IMR-90 (cell line): ENCODE results near the genes SELENOF, GTF2B and GBP5.

DNA sequence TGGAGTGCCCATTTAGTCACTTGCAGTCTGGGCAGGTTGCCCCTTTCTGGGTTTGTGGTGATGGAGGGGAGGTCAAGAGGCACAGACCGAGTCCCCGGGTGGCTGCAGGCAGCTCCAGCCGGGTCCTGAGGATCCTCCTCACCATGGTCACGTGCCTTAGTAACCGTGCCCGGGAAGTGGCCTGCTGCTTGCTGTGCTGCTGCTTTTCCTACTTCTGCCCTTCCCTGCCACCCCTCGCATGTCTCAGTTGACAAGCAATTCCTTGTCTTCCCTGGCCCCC, 34.8 kb downstream of the CLCA1 start:
- RRBS = 20% methylated on average over 4 of the region's 7 CpGs
CAGE:
- cytosol, long polyA plus RNA = no peak
- long polyA plus RNA = no peak
- nucleus, long polyA plus RNA = no peak

DNA sequence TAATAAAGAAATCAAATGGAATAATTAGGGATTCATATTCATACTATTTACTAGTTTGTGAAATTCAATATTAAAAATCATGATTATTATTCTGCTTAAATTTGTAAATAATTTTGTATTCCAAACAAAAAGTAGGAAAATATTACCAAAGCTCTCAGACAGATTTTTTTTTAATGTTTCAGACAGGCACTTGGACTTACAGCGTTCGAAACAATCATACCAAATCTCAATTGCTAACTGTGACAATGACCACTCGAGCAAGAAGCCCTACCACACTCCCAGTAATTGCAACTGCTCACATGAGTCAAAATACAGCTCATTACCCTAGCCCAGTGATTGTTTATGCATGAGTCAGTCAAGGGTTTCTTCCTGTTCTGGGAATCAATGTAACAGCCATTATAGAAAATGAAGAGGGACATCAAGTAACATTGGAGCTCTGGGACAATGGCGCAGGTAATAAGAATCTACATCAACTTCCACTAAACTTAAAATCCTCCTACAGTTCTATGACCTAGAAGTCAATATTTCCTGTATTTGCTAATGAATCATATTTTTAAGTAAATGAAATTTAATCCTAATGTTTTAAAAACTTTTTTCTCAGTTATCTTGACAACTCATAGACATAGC, 56.1 kb upstream of the SH3GLB1 start:
- RRBS = no CpG with 5 or more reads among the region's 4 CpGs
CAGE:
- cytosol, long polyA plus RNA = no peak
- long polyA plus RNA = no peak
- nucleus, long polyA plus RNA = no peak

DNA sequence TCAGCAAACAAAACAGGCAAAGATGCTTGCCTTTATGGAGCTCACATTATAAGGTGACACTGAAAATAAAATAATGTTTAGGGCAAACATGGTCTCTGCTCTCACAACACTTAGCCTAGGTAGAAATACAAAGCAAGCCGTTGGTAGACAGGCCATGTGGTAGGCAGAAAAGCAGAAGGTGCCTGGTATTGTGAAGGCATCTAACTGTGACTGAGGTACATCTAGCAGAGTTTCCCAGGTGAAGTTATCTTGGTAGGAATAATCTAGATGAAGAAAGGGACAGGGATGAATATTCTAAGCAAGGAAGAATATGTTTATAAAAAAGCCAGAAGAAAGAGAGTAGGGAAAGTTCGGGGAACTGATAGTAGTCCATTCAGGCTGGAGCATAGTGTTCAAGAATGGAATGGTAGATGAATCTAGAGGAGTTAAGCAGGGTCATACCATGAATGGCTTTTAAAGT, 31.4 kb downstream of the SH3GLB1 start:
- RRBS = no CpG with 5 or more reads among the region's 2 CpGs
CAGE:
- cytosol, long polyA plus RNA = no peak
- long polyA plus RNA = no peak
- nucleus, long polyA plus RNA = no peak

- RRBS = no CpG with 5 or more reads among the region's 1 CpG
CAGE:
- cytosol, long polyA plus RNA = no peak
- long polyA plus RNA = no peak
- nucleus, long polyA plus RNA = no peak
Measured at GRCh38 chr1:86746022-86746379, 41.6 kb downstream of the SH3GLB1 start.

GRCh38 chr1:86860404-86860901, 53.5 kb downstream of the SELENOF start:
- RRBS = no CpG with 5 or more reads among the region's 1 CpG
CAGE:
- cytosol, long polyA plus RNA = no peak
- long polyA plus RNA = no peak
- nucleus, long polyA plus RNA = no peak

GRCh38 chr1:86913326-86914543, at the start of gene SELENOF:
TSS of gene SELENOF (minus strand) at chr1:86914126.
- RRBS = no CpG with 5 or more reads among the region's 53 CpGs
CAGE:
- cytosol, long polyA plus RNA = start-site peak on the minus strand at chr1:86914108-86914150, 1,294 and 2,685 reads in 2 replicates; start-site peak on the minus strand at chr1:86914325-86914349, 81 and 162 reads in 2 replicates
- long polyA plus RNA = start-site peak on the minus strand at chr1:86914105-86914146, 1,179 and 2,327 reads in 2 replicates; start-site peak on the minus strand at chr1:86914327-86914349, 72 and 152 reads in 2 replicates
- nucleus, long polyA plus RNA = start-site peak on the minus strand at chr1:86914109-86914131, 364 and 350 reads in 2 replicates; start-site peak on the minus strand at chr1:86914312-86914406, 45 and 29 reads in 2 replicates

DNA sequence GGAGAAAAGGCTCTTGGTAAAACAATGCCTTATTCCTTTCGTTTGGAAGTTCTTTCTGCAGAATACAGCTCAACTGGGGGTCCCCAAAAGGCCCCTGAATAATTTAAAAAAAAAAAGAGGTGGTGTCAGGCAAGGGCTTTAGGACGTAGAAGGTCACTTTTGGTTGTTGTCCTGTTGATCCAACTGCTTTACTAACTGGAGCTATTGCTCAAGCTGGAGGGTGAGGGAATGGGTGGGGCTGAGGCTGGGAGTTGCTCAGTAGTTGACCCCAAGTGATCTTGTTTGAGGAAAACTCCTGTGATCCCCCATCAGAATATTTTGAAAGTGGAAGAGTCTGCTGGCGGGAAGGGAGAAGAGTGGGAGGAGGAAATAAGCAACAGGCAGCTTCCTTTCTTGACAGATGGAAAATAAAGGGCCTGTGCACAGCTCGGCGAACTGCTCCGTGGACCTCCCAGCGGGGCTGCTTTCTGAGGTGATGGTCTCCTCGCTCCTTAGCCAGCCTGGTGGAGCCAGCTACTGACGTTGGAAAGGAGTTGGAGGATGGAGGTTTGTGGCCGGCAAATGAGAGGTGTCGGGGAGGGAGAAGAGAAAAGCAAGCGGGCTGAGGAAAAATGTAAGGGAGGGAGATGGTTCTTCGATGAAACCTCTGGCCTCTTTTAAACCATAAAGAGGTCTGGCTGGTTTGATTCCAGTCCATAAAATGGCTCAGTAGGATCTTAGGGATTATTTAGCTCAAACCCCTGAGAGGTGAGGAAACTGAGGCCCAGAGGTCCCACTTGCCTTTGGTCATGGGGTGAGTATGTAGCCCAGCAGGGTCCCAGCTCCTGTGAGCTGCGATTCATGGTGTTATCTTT, 199.0 kb upstream of the LMO4 start:
- RRBS = no CpG with 5 or more reads among the region's 14 CpGs
CAGE:
- cytosol, long polyA plus RNA = no peak
- long polyA plus RNA = no peak
- nucleus, long polyA plus RNA = no peak

DNA sequence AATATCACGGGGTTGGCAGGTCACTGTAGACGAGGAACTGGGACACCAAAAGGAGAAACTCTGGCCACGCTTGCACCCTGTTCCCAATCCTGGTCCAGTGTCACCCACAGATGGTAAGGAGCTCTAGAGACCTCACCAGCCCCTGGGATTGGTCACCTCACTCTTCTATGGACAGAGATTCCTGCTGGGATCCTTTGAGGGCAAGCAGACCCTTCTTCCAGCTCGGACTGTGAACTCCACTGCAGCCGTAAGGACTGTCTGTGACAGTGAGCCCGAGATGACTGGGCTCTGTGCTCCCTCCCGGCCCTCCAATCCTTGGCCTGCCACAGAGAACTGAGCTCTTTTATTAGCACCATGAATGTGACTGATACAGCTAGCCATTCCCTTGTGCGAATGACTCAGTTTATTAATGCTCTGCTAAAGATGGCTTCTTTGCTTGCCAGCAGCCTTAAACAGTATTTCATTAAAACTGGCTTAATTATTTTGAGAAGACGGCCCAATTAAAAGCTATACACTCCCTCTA, 194.7 kb upstream of the LMO4 start:
- RRBS = no CpG with 5 or more reads among the region's 9 CpGs
CAGE:
- cytosol, long polyA plus RNA = no peak
- long polyA plus RNA = no peak
- nucleus, long polyA plus RNA = no peak

DNA sequence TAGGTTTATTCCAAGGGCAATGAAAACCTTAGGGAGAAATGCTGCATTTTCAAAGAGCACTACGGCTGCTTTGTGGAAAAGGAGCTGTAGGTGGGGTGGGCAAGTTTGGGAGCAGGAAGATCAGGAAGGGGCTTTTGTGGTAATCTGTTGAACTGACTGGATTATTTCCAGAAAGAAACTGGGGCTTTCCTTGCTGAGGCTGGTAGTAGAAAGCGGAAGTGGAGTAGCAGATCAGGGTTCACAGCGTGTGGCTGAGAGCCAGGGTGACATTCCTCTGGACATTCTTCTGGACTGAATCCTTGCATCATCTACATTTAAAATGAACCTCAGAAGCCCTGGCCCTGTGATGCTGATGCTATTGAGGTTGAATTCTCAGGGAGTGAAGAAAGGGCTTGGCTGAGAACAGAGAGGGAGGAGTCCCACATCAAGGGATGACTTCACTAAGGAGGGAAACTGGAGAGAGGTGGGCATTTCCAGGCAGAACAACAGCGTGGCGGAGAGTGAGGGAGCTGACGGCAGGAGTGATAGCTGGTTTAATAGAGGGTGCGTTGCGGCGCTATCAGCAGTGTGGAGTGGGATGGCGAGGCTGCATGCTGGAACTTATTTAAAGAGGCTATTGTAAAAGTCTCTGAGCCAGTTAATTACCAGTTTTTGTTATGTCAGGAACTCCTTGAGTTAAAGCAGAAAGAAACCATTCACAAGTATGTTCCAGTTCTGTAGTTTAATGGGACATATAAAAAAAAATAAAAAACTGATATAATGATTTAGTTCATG, 102.3 kb upstream of the LMO4 start:
- RRBS = no CpG with 5 or more reads among the region's 10 CpGs
CAGE:
- cytosol, long polyA plus RNA = no peak
- long polyA plus RNA = no peak
- nucleus, long polyA plus RNA = no peak

GRCh38 chr1:87333555-87334180, 5.0 kb downstream of the LMO4 start:
- RRBS = no CpG with 5 or more reads among the region's 6 CpGs
CAGE:
- cytosol, long polyA plus RNA = no peak
- long polyA plus RNA = no peak
- nucleus, long polyA plus RNA = no peak

GRCh38 chr1:87334535-87335001, 5.9 kb downstream of the LMO4 start:
- RRBS = no CpG with 5 or more reads among the region's 21 CpGs
CAGE:
- cytosol, long polyA plus RNA = no peak
- long polyA plus RNA = no peak
- nucleus, long polyA plus RNA = no peak

DNA sequence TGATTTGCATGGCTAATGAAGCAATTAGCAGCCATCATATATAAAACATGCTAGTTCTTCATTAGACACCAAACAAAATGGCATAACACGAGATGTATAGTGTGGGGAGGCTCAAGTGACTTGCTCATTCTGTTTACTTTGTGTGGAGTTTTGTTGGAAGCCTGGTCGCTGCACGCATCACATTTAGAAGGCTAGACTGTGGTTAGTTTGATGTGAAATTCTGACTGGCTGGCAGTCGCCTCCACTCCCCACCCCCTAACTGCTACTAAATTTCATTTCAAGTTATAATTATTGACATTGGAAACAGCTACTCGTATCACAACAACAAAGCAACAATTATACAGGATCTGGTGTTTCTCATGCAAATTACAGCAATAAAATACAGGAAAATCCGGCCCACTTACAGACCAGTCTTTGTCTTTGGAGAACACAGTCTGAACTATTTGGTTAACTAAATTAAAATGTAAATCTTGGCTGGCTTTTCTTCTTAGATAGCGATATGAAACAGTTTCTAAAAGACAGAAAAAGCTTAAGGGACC, 356.1 kb downstream of the LMO4 start:
- RRBS = no CpG with 5 or more reads among the region's 7 CpGs
CAGE:
- cytosol, long polyA plus RNA = no peak
- long polyA plus RNA = no peak
- nucleus, long polyA plus RNA = no peak

DNA sequence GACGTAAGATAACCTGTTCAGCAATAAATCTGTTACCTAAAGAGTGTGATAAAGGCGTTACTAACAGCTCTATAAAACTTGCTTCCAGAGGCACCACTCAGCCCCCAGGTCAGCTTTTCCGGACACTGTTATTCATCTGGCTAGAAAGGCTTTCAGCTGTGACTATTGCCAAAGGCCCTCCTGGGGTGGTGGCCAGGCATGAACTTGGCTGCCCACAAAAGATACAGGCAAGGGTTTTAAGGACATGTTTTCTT, 639.4 kb downstream of the LMO4 start:
- RRBS = no CpG with 5 or more reads among the region's 3 CpGs
CAGE:
- cytosol, long polyA plus RNA = no peak
- long polyA plus RNA = no peak
- nucleus, long polyA plus RNA = no peak

GRCh38 chr1:88891087-88892317, at the start of gene GTF2B:
TSS of gene GTF2B (minus strand) at chr1:88891567.
- RRBS = 2% methylated on average over 8 of the region's 66 CpGs
CAGE:
- cytosol, long polyA plus RNA = no peak
- long polyA plus RNA = no peak
- nucleus, long polyA plus RNA = no peak

DNA sequence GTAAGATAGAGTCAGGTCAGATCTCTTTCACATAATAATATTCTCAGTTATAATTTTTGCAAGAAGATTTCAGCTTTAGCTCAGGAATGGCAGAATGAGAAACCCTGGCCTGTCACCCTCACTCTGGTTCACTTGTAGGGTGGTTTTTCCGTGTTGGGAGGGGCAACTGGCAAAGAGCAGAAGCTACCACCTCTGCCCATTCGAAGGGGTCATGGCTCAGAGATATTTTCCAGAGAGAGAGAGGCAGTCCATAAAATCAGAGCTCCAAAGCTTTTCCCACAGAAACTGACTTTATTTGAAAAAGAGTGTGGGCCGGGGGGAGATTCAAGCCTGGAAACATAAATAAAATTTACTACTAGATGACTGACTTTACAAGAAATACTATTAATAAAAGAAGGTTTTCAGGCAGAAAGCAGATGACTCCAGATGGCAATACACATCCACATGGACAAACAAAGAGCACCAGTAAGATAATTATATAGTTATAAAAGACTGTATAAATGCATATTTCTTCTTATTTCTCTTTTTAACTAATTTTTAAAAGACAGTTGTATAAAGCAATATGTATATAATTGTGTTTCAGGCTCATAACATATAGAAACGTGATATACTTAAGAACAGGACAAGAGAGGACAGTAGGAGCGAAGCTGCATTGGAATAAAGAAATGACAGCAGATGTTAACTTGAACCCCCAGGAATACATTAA, 3.8 kb upstream of the GBP1 start:
- RRBS = no CpG with 5 or more reads among the region's 5 CpGs
CAGE:
- cytosol, long polyA plus RNA = no peak
- long polyA plus RNA = no peak
- nucleus, long polyA plus RNA = no peak

GRCh38 chr1:89197443-89197942, 1.2 kb downstream of the GBP4 start:
- RRBS = no CpG with 5 or more reads among the region's 10 CpGs
CAGE:
- cytosol, long polyA plus RNA = no peak
- long polyA plus RNA = no peak
- nucleus, long polyA plus RNA = no peak

DNA sequence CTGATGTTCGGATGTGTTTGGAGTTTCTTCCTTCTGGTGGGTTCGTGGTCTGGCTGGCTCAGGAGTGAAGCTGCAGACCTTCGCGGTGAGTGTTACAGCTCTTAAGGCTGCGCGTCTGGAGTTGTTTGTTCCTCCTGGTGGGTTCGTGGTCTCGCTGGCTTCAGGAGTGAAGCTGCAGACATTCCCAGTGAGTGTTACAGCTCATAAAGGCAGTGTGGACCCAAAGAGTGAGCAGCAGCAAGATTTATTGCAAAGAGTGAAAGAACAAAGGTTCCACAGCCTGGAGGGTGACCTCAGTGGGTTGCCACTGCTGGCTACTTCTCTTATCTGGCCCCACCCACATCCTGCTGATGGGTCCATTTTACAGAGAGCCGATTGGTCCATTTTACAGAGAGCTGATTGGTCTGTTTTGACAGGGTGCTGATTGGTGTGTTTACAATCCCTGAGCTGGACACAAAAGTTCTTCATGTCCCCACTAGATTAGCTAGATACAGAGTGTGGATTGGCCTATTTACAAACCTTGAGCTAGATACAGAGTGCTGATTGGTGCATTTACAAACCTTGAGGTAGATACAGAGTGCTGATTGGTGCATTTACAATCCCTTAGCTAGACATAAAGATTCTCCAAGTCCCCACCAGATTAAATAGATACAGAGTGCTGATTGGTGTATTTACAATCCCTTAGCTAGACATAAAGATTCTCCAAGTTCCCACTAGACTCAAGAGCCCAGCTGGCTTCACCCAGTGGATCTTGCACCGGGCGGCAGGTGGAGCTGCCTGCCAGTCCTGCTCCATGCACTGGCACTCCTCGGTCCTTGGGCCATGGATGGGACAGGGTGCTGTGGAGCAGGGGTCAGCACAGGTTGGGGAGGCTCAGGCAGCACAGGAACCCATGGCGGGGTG, at the start of gene GBP5:
Gene GBP5, minus strand, starts transcription at position 298 of the 903 bp plus-strand sequence.
- RRBS = no CpG with 5 or more reads among the region's 13 CpGs
CAGE:
- cytosol, long polyA plus RNA = no peak
- long polyA plus RNA = no peak
- nucleus, long polyA plus RNA = no peak

DNA sequence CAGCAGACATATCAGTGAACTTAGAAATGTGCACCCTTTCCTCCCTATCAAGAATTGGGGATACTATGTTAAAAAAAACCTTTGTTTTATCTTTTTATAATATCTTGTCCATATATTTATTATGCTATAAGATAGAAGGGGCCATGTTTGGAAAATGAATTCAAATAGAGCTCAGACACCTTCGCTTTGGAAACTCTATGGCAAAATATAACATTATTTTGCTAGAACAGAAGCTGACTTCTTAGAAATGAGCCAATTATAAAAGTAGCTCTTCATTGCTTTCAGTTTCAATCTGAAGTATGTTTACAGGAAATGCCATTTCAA, 37.7 kb upstream of the GBP5 start:
- RRBS = no CpG with 5 or more reads among the region's 1 CpG
CAGE:
- cytosol, long polyA plus RNA = no peak
- long polyA plus RNA = no peak
- nucleus, long polyA plus RNA = no peak

DNA sequence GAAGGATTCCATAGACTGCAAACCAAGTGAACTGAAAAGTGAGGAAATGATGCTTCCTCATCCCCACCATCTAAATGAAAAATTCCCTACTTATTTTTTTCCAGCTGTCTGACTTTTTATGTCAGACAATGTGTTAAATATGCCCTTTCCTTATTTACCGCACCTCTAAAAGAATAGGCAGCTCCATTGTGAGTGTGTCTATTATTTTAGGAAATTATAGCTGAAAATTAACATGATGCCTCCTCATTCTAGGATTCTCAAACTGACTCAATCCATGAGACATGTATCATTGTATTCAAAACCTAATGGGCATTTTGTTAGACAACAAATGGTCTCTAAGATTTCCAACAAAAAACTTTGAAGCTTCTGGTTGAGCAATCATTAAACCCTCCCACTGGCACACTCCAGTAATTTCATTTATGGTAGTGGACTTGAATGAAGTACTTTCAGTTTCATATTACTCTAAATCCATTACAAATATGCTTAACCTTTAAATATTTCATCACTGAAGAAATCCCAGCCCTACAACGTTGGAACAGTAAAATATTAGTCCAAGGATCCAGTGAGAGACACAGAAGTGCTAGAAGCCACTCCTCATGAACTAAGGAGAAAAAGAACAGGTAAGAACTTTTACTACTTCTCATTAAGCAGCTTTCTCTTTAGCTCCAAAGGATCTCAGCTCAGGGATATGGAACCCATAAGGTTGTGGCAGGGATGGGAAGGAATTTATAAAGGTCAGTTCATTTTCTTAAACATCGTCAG, 43.5 kb downstream of the GBP6 start:
- RRBS = no CpG with 5 or more reads among the region's 3 CpGs
CAGE:
- cytosol, long polyA plus RNA = no peak
- long polyA plus RNA = no peak
- nucleus, long polyA plus RNA = no peak

DNA sequence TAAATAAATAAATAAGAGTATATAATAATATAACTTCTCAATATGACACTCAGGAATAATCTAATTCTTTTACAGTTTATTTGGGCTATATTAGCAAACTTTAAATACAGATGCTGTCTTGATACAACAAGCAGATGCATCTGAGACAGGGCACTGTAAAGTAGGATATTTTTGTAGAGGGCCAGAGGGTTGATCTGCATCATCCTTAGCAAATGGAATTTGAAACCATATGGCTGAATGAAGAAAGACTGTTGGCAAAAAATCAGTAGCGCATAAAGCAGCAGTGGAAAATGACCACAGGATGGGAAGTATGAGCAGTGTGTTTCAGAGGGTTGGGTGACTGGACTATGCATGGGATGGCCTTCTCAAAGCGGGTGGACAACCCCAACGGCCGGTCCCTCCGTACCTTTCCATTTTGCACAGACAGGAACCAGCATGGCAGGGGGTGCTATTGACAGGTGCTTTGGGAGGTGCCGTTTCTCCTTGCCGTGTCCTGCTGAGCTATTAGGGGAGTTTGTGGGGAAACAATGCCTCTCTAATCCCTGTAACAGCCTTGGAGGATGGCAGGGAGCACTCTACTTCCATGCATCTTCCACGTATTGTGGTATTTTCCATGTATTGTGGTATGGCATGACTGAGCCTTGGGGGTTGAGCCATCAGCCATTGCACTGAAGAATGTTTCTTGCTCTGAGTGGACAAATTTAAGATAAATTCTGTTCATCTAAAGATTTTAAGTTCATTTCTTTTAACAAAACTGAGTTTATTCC, 5.9 kb downstream of the LRRC8B start:
- RRBS = no CpG with 5 or more reads among the region's 8 CpGs
CAGE:
- cytosol, long polyA plus RNA = no peak
- long polyA plus RNA = no peak
- nucleus, long polyA plus RNA = no peak